Sigmoid colon (tissue), 4 donors: ENCODE data around the gene PITPNB.

DNA sequence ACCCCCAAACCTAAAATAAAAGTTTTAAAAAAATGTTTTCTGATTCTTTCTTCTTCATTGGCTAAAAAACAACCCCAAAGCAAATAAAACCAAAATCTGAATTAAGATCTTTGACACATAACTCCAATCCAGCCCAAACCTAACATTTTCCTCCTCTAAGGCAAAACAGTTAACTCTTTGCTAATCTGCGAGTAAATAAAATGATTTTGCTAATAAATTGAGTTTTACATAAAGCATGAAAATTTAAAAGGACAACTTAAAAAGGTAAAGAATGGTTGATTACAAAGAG lies 53.3 kb downstream of the PITPNB start:
- PRO-cap: no peak
- RAMPAGE, long total RNA, 4 experiments: no peak in any of the 4 experiments

DNA sequence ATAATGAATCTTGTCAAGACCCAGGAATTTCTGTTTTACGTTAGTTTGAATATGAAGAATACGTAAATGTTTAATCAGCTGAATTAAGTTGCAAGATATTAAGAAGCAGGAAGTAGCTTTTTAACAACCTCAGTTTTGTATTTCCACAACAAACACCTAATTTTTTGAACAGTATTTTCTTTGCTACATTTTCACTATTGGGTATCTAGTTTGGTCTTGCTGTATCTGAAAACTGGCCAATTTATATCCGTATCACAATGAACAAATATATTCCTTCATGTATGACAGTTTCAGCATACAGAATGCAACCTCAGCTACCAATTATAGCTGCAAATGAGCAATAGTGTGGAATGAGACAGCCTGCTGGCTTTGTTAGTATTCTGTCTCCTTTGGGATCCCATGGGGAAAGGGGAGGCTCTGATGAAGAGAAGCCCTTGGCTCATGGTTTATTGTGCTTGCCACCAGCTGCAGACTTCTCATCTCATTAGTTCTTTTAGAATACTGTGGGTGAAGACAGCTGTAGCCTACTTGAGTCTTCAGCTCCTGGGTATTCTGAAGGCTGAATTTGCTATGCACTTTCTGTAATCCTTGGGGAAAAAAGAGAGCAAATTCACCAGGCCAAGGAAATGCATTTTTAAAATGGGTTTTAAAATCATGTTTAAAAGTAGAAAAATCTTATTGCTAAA lies 42.4 kb downstream of the PITPNB start:
- PRO-cap: no peak
- RAMPAGE, long total RNA, 4 experiments: no peak in any of the 4 experiments

DNA sequence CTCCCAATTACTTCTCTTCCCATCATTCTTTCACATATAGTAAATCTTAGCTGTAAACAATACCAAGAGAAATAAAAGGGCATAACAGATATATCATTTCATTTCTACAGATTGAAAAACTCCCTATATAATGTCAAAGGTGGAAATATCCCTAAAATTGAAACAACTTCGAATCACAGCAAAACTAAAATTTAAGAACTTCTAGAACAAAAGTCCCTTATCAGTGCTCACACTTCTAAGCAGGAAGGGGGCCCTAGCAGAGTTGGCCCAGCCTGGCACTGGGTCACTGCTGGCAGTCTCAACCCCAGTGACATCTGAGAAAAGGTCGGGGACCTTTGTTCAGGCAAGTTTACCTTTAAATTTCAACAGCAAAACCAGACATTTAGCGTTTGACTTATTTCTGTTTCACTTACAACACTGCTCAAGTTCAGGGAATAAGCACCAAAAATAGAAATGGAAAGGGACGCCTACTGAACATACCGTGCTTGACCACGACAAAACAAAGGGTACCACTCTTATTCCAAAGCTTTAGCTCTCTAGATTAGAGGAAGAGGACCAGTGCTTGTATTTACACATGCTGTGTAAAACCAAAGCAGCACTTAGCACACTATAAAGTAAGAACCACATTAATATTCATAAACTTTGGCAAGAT lies 26.3 kb downstream of the PITPNB start:
- PRO-cap: no peak
- RAMPAGE, long total RNA, 4 experiments: no peak in any of the 4 experiments

GRCh38 chr22:27919054-27919383 lies at the start of gene PITPNB:
Gene PITPNB (minus strand): TSS chr22:27919256.
- PRO-cap: bidirectional peak, plus-strand start at chr22:27919568, minus-strand start at chr22:27919254
- RAMPAGE, long total RNA, 4 experiments: start-site peak on the minus strand in 4 of 4 experiments, at chr22:27919208-27919242 at its widest, 105 to 262 reads per replicate

- PRO-cap: no peak
- RAMPAGE, long total RNA, 4 experiments: no peak in any of the 4 experiments
Observed at GRCh38 chr22:27982390-27982845, 63.4 kb upstream of the PITPNB start.

- PRO-cap: unidirectional peak, plus-strand start at chr22:27991069
- RAMPAGE, long total RNA, 4 experiments: no peak in any of the 4 experiments
Observed at GRCh38 chr22:27990645-27991761, 71.9 kb upstream of the PITPNB start.

GRCh38 chr22:28505606-28506460 lies 173.8 kb downstream of the TTC28 start:
- PRO-cap: no peak
- RAMPAGE, long total RNA, 4 experiments: no peak in any of the 4 experiments

GRCh38 chr22:28583909-28584937 lies 95.4 kb downstream of the TTC28 start:
- PRO-cap: no peak
- RAMPAGE, long total RNA, 4 experiments: no peak in any of the 4 experiments

DNA sequence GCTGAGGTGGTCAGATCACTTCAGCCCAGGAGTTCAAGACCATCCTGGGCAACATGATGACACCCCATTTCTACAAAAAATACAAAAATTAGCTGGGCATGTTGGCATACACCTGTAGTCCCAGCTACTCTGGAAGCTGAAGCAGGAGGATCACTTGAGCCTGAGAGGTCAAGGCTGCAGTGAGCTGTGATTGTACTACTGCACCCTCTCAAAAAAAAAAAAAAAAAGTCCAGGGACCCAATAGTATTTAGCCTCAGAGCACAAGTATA lies 2.9 kb downstream of the HSCB start:
- PRO-cap: no peak
- RAMPAGE, long total RNA, 4 experiments: no peak in any of the 4 experiments

DNA sequence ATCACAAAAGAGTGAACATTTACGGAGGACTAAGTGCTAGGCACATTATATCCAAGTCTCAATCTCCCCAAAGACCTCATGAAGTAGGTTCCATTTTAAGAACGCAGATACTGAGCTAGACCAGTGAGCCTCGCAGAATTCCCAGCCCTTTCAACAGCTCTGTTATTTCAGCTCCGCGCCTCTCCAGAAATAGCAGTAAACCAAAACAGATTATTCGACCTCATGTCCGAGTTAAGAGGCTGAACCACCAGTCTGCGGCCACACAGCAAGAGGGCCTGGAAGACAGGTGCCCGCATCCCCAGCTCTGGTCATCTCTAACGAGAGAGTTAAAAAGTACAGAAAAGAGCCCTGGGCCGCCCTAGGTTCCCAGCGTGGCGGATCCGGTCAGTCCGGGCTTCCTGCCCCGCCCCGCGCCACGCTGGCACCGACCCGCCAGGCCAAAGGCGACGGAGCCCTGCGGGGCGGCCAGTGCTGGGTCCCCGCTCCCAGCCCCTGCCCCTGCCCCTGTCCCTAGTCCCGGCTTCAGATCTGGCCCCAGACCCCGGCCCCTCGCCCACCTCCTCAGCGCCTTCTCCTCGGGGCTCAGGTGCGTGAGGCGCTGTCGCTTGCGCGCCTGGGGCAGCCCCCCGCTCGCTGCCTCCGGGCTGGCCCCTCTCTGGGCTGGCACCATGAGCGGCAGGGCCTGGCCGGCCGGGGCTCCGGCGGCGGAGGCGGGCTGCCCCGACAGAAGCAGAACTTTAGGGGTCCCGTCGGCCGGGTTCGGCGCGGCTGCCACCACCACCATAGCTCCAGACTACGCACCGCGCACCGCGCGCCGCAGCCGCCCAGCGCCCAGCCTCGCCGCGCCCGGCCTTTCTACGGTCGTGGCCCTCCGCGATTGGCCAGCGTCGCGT lies 27.5 kb downstream of the CCDC117 start:
- PRO-cap: bidirectional peak, plus-strand start at position 440 of the sequence, minus-strand start at position 316 of the sequence; bidirectional peak, plus-strand start outside the sequence, minus-strand start at position 857 of the sequence
- RAMPAGE, long total RNA, 4 experiments: start-site peak on the minus strand in 1 of 4 experiments, centred at position 653 of the sequence, 24 reads per replicate

DNA sequence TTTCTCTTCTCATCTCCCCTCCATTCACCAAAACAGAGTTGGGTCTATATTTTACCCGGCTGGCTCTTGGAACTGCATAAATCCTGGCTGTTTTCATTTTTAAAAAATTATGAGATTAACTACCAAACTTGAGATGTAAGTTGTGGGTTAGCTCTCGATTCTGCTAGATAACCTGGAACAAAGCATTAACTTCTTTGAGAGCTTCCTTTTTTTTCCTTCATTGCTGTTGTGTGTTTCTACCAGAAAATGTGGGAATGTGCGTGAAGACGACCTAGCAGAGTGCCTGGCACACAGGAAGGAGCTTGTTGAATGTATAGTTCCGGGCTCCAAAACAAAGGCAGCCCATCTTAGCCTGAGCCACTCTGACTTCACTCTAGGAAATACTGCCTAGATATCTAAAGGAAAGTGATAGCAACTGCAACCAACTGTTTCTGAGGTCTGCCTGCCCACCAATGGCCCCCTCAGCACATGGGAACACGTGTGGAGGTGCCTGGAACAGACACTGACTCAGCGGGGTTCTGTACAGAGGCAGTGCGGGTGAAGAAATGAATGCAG lies 42.5 kb downstream of the CCDC117 start:
- PRO-cap: no peak
- RAMPAGE, long total RNA, 4 experiments: no peak in any of the 4 experiments

DNA sequence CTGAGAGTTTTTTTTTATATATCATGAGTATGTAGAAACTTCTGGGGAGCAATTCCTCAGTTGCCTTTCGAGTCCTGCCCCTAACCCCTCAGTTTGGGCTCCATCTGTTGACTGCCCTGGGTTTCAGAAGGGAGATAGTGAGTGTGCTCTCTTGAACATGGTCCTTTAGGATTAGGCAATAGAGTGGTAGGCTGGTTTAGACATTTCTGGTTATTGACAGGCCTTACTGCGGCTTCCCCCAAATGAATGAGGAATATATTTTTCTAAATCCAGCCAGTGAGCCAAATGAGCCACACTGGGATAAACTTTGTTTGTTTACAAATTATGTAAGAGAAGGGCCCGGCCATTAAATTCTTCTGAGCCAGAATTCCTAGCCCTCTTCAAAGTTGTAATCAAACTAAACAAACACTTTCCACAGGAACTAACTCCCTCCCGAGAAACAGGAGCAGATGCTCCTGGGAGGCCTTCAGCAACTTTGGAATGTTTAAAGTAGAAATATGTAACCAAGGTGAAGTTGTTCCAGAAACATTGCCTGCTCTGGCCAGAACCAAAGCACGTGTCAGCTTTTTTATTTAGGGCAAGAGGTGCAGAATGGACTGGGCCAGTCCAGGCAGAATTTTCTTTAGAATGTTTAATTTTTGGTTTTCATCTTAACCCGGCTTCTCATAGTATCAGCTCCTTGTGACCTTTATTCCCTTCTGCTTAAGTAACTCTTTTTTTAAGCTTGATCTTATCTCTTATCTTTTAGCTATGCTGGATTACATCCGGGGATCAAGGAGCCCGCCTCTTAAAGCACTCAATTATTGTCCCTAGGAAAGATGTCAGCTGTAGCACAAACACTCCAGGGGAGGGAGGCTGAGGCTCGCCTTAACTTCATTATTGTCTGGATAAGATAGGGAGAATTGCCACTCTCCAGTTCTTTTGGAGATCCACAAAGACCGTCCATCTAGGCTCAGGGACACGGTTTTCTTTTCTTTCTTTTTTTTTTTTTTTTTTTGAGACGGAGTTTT lies 28.6 kb downstream of the ZNRF3 start:
- PRO-cap: unidirectional peak, minus-strand start at position 482 of the sequence
- RAMPAGE, long total RNA, 4 experiments: no peak in any of the 4 experiments

GRCh38 chr22:28917795-28918529 lies 34.6 kb downstream of the ZNRF3 start:
- PRO-cap: no peak
- RAMPAGE, long total RNA, 4 experiments: no peak in any of the 4 experiments

GRCh38 chr22:29109825-29110685 lies 37.2 kb downstream of the KREMEN1 start:
- PRO-cap: no peak
- RAMPAGE, long total RNA, 4 experiments: no peak in any of the 4 experiments

DNA sequence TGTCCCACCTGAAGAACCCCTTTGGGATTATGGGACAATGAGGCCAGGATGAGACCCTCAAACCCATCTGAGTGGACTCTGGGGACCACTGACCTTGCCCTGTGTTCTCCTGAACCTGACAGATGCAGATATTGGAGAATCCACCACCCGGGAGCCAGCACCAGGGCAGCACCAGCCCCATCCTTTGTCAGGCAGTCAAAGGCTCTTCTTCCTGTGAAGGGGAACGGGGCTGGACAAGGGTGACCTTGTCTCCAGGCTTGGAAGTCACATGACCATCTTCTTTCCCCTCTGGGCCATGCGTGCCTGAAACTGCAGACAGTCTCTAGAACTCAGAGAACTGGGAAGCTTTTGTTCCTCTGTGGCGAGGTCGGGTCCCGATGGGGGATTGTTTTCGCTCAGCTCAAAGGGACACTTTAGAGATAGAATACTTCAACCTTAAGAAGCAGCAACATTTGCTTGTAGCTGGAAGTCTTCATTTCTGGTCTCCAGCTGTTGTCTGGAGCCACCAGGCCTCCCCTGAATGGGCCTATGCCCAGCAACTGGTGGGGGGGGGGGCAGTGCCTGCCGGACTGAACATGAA lies 55.9 kb upstream of the EMID1 start:
- PRO-cap: no peak
- RAMPAGE, long total RNA, 4 experiments: no peak in any of the 4 experiments

DNA sequence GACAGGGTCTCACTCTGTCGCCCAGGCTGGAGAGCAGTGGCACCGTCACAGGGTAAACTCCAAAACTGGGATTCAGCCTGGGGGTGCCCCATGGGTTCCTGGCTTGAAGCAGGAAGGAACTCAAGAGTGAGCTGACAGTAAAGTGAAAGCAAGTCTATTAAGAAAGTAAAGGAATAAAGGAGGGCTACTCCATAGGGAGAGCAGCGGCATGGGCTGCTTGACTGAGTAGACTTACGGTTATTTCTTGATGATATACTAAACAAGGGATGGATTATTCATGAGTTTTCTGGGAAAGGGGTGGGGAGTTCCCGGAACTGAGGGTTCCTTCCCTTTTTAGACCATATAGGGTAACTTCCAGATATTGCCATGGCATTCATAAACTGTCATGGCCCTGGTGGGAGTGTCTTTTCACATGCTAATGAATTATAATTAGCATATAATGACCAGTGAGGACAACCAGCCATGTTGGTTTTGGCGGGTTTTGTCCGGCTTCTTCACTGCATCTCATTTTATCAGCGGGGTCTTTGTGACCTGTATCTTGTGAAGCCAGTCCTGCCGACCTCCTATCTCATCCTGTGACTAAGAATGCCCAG lies 52.9 kb upstream of the EMID1 start:
- PRO-cap: no peak
- RAMPAGE, long total RNA, 4 experiments: no peak in any of the 4 experiments

DNA sequence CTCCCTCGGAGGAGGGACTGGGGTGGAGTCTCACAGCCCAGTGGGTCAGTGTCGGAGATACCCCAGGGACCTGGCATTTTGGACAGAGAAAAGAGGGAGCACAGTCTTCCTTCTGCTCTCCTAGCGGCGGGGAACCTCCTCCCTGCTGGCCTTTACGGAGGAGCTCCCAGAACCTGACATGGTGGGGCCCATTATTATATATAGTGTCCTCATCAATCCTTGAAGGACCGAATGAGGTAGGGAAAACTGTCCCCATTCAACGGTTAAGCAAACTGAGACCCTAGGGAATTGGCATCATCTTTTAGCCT lies 831 bp downstream of the EMID1 start:
- PRO-cap: no peak
- RAMPAGE, long total RNA, 4 experiments: no peak in any of the 4 experiments

DNA sequence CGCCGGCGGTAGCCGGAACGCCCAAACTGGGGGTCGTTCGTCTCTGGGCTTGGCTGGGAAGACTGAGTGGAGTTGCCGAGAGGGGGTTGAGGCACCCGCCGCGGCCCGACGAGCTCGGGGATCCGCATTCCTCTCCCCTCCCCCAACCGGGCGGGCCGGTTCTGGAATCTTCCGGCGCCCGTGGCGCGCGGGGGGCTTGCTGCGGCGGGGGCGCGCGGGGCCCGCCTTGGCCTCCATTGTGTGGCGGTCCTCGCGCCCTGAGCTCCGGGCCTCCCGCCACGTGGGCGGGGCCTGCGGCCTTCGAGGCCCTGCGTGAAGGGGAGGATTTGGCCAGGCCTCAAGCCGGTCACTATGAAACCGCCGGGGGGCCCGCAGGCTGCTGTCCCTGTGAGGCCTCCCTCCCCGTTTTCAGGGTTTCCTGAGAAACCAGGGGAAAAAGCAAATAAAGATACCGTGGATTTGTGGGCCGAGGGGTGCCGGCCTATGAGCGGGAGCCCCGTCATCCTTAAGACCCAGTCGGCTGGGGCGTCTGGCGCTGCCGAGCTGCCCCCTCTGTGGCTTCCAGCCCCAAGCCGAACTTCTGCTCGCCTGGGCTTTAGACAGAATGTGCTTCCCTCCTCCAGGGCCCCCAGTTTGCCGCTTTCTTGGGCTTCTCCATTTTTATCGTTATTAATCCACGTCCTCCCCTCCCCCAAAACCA lies 456 bp downstream of the EWSR1 start:
- PRO-cap: no peak
- RAMPAGE, long total RNA, 4 experiments: no peak in any of the 4 experiments

GRCh38 chr22:29481690-29482104 lies 1.7 kb downstream of the NEFH start:
- PRO-cap: no peak
- RAMPAGE, long total RNA, 4 experiments: no peak in any of the 4 experiments

GRCh38 chr22:29489900-29490417 lies 9.9 kb downstream of the NEFH start:
- PRO-cap: no peak
- RAMPAGE, long total RNA, 4 experiments: no peak in any of the 4 experiments